H7 (cell line): ENCODE results near the gene SMAD9.

DNA sequence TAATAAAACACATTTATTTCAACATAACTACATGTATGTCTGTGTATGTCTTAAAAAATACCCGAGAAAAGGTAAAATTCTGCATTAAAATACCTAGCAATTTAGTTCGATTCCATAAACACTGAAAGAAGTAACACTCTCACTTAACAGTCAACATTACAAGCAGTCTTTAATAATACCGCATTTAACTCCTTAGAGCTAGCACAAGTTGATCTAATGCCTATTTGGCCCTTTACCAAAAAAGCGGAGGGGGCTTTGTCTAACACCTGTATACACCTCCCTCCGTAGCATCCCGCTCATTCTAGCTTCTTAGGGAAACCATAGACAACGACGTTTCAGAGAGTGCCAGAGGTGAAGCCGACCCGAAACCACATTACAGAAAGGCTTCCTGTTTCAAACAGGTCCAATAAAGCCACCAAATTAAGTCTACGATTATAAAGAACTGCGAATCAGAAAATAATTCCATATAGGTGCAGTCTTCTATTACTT, 1.2 kb downstream of the SPART start:
- RAMPAGE, long total RNA = no peak

DNA sequence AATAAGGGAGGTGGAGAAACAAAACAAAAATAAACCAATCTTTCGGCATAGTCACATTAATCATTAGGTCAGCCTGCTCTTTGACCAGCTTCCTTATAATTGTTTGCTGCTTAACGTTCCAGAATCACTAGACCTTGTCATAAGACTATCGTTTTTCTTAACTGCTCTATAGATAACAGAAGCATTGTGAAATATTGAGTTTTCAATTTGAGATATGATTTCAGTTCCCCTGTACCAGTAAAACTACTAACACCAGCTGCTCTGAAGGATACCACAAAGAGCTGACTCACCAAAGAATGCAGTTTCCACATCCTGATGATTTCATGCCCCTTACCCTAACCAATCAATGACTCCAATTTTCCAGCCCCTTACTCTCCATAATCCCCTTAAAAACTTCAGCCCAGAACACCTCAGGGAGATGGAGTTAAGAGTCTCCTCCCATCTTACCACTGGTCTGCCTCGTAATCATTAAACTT, 14.3 kb upstream of the CCNA1 start:
- RAMPAGE, long total RNA = no peak

GRCh38 chr13:36761795-36762607, 57.0 kb upstream of the RFXAP start:
- RAMPAGE, long total RNA = no peak

GRCh38 chr13:36827912-36828719, 9.1 kb downstream of the RFXAP start:
- RAMPAGE, long total RNA = no peak

DNA sequence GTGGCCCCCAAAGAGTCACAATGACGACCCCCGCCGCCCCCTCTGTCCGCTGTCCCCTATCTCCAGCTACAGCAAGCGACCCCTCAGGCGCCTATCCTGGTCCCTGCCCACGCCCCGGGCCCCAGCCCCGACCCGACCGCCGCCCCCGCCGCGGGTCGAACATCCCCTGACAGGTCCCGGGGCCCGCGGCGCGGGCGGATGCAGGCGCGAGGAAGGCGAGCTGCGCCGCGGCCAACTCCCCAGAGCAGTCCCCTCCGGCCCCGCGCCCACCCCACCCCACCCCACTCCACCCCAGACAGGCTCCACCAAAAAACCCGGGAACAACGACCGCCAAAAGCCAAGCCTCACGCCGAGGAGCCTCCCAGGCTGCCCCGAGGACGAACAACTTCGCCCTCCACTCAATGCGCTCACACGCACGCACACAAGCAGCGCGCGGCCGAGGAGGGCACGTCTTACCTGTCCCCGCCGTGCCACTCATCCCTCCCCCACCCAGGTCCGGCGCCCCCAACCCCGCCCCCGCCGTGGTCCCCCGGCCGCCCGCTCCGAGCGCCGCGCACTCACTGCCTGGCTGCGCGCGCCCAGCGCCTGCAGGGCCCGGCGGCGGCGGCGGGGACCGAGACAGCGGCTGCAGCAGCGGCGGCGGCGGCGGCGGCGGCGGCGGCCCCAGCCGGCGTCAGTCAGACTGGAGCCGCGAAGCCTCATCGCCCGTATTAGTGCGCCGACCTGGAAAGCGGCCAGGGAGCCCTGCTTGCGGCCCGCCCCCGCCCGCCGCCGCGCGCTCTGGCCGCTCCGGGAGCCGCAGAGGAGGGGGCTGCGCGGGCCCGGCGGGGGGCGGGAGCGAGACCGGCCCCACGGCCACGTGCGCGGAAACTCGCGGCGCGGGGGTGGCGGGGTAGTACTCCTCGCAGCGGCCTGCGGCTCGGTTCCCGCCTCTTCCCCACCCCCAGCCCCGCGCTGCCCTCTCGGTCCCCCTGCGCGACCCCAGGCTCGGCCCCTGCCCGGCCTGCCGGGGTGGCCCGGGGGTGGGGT, at the start of gene SMAD9:
Gene SMAD9 (minus strand): TSS at position 684 of the 1,029 bp plus-strand sequence.
- RAMPAGE, long total RNA = no peak

- RAMPAGE, long total RNA = no peak
These were observed 1.1 kb upstream of the CSNK1A1L start for GRCh38 chr13:37106637-37106953.

DNA sequence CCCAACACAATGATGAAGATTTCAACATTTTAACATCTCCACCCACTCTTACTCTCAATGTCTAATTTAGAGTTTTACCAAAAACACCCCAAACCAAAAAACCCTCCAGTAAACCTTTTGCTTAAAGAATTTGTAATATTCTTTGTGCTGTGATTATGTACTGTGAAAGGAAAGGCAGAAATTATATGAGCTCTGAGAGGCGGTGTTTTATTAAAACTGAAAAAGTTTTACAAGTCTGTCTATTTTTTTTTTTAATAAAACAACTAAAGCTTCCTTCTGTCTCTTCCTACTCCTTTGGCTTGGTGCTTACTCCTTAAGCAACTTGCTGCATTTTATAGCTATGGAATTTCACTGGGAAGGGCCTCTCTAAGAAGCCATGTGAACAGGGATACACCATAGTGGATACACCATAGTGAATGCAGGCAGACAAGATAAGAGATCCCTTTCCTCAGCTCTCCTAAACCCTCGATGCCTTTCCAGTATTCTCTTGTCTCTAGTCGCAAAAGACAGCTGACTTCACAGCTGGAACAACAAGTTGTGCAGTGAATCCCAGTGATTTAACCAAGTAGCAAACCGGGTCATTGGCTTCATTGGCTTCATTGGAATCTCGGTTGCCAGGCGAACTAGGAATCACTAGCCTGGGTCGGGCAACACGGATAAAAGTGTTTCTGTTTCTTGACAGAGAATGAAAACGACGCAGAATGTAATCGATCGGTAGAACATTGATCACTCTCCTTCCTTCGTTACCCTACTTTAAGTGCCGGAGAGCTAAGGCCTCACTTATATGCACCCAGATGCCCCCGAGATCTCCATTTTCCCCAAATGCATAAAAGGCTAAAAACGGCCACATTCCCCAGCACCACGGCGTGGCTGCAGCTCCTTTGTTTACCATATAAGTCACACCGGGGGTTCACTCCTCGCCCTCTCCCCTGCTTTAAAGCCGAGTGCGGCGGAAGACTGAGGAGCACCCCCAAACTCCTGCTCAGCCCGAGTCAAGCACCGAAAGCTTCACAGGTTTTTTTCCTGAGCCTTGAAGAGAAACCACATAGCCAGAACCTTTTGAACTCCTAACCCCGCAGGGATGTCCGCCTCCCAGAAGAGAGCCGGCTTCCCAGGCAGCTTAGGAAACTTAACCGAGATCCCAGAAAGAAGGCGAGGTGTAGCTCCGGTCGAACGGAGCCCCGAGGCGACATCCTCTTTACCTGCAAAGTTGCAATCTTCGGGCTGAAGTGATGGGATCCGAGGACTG, 755 bp downstream of the TRPC4 start:
- RAMPAGE, long total RNA = no peak

- RAMPAGE, long total RNA = no peak
These were observed 224.1 kb upstream of the UFM1 start for GRCh38 chr13:38125582-38125906.

DNA sequence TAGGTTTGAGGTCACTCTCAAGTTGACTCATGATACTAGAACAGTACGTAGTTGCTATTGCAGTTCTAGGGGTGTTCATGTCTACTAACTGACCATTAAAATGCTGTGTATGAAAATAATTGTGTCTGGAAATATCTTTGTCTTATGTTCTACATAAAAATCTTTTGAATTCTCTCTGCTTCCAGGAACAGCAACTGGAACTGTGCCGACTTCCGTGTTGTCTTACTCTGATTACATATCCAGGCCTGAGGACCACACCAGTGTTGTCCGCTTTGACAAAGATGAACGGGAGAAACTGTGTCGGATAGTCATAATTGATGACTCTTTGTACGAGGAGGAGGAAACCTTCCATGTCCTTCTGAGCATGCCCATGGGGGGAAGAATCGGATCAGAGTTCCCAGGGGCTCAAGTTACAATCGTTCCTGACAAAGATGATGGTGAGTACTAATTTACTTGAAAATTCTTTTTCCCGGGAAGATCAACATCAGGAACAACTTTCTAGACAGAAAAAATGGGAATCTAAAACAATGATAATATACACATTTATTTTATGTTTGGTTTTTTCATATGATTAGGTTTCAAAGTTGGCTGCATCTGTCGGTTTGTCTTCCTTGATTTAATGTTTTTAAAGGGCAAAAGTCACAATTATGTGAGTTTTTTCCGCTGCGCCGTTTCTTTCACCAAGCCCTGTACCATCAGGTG, 97.6 kb downstream of the FREM2 start:
- RAMPAGE, long total RNA = no peak

DNA sequence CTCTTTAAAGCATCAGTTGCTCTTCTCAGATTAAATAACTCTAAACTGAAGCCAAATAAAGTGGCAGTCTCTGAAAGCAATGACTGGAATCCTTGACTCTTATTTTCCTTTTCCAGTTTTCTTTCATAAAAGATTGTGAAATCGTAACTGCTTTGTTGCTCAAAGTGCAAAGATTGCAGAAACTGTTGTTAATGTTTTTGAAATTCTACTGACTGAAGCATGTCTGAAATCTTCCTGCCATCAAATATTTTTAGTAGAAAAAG, 1.9 kb downstream of the NHLRC3 start:
- RAMPAGE, long total RNA = no peak

- RAMPAGE, long total RNA = no peak
These were observed 207.5 kb downstream of the LHFPL6 start for GRCh38 chr13:39395310-39395984.

DNA sequence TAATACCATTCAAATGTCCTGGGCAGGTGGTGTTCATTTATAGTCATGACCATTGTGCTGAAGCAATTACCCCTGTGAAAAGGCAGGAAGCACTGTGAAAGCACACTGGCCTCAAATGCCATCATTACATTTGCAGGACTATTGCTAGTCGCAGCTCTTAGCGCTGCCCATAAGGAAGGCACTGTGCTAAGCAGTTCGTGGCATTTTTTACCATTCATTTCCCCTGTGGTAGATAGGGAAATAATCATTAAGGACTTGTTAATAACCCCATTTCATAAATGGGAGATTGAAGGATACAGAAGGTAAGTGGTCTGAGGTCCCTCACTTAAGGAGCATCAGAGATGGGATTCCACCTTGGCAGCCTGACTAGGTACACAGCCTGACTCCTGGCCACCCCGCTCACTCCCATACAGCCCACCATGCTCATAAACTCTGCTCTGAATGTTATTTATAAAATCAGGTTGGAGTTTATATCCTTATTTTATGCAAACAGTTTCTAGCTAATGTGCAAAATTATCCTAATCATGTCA, 108.8 kb downstream of the LHFPL6 start:
- RAMPAGE, long total RNA = no peak

GRCh38 chr13:39537096-39537447, 65.9 kb downstream of the LHFPL6 start:
- RAMPAGE, long total RNA = no peak

DNA sequence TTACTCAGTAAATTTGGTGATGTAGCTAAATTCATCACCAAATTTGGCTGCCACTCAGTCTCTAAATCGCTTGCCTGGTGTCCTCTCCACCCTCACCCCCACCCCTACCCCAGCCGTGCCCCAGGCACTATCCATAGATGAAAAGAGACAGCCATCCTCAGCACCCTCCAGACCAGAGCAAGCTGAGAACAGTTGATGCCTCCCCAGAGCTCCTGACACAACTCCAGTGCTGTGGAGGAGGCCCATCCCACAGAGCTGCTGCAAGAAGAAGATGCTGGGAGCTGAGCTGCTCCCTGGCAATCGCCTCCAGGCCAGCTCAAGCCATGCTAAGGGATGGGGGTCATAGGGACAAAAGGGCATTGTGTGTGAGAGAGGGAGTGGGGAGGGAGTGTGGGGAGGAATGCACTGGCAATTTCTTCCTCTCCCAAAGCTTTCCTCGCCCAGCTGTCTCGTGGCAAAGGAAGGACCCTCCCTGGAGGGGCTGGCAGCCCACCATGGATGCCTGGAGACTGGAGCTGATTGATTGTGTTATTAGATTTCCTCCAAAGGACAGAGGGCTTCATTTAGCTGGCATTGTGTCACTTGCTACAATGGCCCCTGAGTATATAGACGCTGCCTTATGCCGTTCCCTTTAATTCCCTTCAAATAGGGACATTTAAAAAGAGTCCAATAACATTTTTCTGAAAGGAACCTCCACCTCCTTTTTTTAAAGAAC, 476.5 kb downstream of the FOXO1 start:
- RAMPAGE, long total RNA = no peak

DNA sequence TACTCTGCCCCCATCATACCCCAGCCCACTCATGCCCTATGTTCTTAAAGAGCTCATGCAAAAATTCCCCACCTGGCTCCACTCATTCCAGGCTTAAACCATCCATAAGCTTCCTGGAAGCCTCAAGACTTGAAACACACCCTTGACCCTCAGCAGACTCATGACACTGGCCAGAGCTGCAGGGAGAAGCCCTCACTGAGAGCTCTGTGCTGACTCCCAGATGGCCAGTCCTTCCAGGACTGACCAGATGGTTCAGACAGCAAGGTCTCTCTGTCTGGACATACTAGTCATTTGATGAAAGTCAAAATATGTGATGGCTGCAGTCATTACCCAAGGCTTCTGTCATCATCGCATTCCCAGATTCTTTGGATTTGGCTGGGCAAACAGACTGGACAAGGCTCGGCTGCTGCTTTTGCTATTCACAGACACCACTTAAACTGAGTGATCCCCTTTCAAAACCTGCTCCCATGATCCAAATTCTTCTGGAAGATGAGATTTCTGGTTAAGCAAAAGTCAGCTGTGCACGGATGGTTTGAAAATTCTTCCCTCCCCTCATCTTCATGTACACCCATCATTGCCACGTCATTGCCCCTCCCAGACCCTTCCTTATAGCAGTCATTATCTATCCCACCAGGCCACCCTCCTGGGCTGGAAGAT, 397.3 kb downstream of the FOXO1 start:
- RAMPAGE, long total RNA = no peak

DNA sequence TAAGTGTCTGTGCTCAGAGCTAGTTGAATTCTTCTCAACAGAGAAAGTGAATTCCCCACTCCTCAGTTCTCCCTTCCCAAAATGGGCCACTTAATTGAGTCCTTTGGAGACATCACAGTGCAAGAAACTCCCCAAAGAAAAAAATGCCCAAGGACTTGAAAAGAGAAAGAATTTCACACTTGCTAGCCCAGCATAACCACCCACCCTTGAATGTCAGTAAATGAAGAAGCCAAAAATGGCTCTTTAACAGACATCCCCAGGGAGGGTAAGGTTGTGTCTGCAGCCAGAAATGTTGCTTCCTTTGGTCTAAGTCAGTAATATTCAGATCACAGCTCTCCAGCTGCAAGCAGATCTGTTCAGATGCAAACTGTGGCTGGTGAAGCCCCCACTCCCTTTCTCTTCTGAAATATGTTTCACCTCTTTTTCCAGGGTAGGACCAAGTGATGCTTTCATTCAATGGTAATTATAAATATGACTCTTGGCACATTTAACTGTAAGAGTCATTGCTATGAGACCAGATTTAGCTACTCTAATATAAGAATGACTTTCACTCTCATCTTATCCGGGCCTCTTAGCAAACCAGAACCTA, 234.4 kb downstream of the FOXO1 start:
- RAMPAGE, long total RNA = no peak

DNA sequence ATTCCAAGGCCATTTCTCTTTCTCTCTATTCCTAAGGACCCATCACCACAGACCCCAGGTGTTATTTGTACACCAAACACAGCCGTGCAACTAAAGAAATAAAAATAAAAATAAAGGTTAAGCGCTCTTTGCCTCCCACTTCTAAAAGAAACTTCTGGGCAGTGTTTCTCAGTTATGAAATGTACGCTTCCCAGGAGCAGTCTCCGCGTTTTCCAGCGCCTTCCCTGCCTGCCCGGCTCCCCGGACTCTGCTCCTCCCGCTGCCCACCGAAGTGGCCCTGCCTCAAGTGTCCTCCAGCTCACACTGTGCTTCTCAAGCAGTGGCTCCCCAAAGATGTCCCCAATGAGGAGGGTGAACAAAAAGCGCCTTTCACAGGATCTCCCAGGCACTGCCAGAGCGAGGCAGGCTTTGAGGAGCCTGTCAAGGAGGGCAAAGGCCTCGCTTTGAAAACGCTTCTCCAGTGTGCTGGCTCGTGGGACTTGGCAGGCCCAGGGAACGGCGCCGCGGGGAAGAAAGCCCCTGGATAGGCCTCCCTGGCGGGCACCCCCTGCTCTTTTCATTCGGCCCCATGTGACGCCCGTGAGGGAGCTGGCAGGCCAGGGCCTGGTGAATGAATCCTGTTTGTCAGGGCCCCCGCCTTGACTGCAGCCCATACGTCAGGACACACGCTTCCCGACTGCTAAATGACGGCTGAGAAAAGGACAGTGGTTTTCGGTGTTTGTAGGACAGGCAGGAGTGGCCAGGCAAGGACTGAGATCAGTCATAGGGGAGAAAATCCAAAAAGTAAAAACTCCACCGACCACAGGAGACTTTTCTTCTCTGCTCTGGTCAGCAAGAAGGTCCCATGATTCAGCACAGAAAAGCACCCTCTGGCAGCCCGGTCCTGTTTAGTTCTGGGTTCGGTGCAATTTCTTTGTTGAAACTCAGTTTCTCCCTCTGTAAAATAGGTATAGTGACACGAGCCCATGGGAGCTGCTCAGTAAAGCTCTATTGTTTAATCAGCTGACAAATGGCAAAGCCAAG, 187.0 kb downstream of the FOXO1 start:
- RAMPAGE, long total RNA = no peak

- RAMPAGE, long total RNA = no peak
These were observed 77.0 kb downstream of the FOXO1 start for GRCh38 chr13:40589142-40590082.

- RAMPAGE, long total RNA = no peak
These were observed 14.6 kb downstream of the FOXO1 start for GRCh38 chr13:40651643-40652462.

- RAMPAGE, long total RNA = no peak
These were observed 4.2 kb downstream of the FOXO1 start for GRCh38 chr13:40662290-40662679.